PC-3 (cell line): ENCODE data around the genes AGXT, SNED1, GAL3ST2 and RTP5.

DNA sequence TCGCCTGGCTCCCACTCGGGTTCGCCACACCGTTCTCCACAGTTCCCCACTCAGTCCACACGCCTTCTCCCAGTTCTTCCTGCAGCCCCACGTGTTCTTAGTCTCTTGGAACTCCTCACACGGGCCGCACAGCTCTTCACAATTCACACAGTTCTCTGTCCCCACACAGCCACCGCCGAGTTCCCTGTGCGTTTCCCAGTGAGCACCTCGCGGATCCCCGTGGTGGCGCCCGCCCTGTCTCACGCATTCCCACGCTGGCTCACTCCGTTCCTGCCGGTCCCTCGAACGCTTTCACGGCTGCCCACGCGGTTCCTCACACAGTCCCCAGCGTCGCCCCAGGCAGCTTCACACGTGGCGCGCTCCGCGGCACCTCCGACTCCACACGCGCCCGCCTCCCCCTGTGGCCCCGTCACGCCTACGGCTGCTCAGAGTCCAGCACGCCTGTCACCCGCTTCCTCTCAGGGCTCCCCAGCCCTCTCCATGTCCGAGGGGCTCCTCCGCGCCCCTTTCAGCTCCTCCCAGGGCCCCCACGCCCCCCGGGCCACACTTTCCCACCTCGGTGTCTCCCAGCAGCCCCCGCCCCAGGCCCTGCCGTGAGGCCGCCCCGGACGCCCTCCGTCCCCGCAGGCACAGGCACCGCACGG is 38.1 kb downstream of the KIF1A start:
- RAMPAGE, long total RNA = no peak

DNA sequence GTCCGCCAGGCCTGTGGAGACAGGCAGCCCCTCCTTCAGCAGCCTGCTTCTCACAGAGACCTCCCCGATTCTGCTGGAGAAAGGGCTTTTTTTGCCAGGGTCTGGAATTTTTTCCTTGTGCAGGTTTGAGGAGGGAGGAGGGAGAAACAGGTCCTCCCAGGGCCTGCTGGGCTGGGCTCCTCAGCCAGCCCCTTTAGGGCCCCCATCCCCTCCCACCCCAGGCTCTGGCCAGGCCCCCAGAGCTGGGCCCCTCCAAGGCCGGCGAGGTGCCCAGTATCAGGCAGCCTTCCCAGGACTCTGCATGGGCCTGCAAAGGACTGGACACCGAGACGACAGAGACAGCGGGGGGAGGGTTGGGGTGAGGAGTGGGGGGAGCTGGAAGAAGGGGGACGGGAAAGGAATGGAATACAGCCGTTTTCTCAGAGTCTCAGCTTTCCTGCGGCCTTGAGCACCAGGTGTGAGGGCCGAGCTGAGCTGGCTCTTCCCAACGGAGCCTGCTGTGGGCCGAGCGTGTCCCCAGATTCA is 27.8 kb downstream of the KIF1A start:
- RAMPAGE, long total RNA = no peak

DNA sequence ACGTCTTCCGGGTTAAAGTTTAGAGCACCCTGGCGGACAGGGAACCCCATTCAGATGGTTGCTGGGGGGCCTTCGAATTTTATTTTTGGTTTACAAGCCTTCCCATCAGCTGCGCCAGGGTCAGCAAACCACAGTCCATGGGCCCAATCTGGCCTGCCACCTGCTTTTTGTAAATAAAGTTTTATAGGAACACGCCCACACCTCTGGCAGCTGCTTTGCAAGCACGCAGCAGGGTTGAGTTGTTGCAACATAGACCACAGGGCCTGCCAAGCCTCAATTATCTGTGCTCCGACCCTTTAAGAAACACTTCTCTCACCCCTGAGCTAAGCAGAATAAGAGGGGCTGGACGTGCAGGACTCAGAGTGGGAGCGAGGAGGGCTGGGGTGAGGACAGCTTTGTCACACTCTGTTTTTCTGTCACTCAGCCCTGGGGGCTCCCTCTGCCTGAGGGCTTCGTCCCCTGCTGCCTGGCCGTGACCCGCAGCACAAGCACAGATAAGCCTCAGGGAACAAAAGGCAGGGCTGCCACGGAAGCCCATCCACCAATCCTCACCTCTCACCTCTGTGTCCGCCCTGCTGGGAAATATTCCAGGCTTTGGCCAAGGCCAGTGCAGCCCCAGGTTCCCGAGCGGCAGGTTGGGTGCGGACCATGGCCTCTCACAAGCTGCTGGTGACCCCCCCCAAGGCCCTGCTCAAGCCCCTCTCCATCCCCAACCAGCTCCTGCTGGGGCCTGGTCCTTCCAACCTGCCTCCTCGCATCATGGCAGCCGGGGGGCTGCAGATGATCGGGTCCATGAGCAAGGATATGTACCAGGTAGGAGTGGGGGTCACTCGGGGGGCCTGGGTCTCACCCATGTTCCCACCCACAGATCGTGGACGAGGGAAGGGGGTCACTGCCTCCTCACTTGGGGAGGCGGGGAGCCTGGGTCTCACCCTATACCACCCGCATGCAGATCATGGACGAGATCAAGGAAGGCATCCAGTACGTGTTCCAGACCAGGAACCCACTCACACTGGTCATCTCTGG is at the start of gene AGXT:
TSS of gene AGXT (plus strand) at position 607 of the 1,026 bp plus-strand sequence.
- RAMPAGE, long total RNA = no peak

- RAMPAGE, long total RNA = no peak
Observed at GRCh38 chr2:240911832-240912367, 5.8 kb downstream of the CROCC2 start.

GRCh38 chr2:240913687-240914264 is 7.6 kb downstream of the CROCC2 start:
- RAMPAGE, long total RNA = no peak

GRCh38 chr2:240998046-240998904 is at the start of gene SNED1:
Gene SNED1 (plus strand): TSS chr2:240998618.
- RAMPAGE, long total RNA = no peak

DNA sequence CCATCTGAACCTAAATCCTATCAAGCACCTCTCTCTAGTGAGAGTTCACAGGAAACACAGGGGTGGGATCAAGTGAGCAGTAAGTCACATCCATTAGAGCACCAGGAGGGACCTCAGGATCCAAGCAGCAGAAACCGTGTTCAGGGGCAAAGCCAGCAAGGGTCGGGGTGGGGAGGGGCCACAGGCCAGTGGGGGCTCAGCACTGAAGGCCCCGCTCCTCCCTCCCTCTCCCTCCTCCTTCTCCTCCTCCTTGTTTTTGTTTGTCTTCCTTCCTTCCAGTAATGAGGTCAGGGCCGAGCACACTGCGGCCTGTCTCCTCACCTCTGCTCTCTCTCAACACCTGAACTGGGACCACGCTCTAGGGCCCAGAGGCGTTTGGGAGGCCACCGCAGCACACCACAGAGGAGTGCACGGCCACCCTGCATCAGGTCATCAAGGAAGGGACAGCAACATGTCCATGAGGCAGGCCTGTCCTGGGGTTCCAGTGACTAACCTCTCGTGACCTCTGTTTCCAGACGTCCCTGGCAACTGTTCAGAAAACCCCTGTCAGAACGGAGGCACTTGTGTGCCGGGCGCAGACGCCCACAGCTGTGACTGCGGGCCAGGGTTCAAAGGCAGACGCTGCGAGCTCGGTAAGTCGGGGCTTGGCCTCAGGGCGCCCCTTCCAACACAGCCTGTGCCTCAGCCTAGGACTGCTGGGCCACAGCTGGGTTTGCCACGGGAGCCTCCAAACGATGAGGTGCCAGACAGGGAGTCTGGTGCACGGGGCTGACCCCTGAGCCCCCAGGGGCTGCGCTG is 20.7 kb downstream of the MTERF4 start:
- RAMPAGE, long total RNA = no peak

- RAMPAGE, long total RNA = no peak
Observed at GRCh38 chr2:241218493-241219095, 30.1 kb downstream of the ANO7 start.

DNA sequence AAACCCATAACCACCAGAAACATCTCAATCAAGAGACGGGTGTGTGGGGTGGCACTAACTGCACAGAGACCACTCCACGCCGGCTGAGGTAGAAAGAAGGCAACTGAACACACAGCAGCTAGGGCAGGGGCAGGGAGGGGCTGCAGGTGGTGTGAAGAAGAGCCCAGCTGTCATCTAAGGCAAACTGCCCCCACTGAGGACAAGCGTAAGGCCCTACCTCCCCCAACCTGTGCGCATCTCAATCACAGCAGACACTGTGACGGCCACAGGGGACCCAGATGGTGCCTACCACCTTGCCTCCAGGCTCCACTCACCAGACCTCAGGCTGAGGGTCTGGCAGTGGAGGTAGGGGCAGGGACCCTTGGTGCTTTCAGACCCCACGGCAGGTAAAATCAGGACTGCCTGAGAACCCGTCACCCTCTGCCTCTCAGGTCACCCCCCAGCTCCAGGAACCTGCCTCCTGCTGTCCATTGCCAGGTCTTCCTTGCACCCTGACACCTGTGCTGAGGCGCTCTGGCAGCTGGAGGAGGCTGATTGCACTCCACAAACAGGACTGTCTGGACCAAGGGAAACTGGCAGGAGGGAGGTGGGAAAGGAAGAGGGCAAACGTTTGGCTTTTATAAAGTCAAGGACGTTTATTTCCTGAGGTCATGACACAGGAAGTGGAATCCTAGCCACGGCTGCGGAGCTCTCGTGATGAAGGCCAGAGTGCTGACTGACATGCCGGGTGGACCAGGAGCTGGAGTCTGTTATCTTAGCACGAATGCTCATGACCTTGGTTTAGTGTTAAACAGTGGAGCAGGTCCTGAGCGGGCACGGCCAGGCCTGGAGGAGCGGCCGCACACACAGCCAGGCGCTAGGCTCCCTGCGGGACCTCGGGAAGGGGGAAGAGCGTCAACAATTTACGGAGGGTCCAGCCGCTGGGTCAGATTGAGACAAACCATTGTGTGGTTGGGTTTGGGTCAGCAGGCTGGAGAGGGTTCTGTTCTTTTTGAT is 40.4 kb downstream of the ANO7 start:
- RAMPAGE, long total RNA = no peak

- RAMPAGE, long total RNA = no peak
Observed at GRCh38 chr2:241382660-241383849, 27.0 kb downstream of the FARP2 start.

DNA sequence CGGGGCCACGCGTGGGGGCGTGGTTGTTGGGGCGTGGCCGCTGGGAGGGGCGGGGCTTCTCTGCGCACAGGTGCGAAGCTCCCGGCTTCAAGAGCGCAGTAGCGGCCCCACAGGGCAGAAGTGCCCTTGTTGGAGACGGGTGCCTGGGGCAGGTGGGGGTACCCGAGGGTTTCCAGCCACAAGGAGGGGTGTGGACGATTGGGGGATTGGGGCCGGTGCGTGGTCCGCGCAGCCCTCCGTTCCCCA is 17.3 kb upstream of the BOK start:
- RAMPAGE, long total RNA = no peak

GRCh38 chr2:241552676-241553052 is 5.9 kb upstream of the BOK start:
- RAMPAGE, long total RNA = no peak

GRCh38 chr2:241743542-241743823 is 9.1 kb downstream of the D2HGDH start:
- RAMPAGE, long total RNA = no peak

- RAMPAGE, long total RNA = no peak
Observed at GRCh38 chr2:241776165-241776619, 430 bp upstream of the GAL3ST2 start.

DNA sequence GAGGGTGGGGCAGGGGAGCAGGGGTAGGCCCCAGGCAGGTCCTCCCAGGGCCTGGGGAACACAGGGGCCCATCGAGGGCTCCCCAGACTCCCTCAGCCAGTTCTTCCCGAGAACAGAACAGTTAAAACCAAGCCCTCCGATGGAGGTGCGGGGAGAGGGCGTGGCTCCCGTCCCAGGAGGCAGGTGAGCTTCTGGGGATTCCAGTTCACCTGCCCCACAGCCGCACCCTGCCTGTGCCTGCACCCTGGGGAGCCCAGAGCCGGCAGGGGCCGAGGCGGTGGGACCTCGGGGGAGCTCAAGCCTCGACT is at the start of gene GAL3ST2:
TSS of gene GAL3ST2 (plus strand) at position 203 of the 308 bp plus-strand sequence.
- RAMPAGE, long total RNA = no peak

- RAMPAGE, long total RNA = no peak
Observed at GRCh38 chr2:241818709-241819405, 9.9 kb downstream of the NEU4 start.

DNA sequence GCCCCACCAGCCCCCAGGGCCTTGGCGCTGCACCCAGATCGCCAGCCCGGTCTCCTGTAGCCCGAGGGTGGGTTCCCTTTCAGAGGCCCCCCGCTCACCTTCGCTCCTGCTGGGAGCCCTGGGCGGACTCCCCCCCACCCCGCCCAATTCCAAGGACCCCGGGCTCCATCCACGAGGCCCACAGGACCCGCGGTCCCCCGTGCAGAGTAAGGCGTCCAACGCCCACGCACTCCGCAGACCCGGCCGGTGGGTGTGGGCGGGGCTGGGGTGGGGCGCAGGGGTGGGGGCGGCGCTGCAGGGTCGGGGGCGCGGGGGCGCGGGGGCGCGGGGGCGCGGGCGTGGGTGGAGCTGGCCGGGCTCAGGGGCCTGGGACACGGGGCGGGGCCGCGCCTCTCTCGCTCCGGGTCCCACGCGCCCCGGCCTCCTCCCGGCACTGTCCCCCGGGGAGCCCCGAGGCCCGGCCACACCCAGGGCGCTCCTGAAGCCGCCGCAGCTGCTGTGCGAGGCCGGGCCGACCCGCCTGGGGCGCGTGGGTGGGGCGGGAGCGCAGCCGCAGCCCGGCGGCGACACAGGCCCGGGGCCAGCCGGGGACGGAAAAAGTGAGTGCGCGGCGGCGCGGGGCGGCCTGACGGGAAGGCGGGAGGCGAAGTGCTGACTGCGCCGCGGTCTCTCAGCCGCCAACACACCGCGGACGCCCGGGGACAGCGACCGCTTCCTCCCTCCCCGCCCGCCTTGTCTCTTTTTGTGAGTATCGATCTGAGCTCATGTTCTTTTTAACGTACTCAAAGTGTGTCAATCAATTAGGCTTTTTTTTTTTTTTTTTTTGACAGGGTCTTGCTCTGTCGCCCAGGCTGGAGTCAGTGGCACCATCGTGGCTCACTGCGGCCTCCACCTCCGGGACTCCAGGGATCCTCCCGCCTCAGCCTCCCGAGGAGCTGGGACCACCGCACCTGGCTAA is 14.7 kb downstream of the PDCD1 start:
- RAMPAGE, long total RNA = no peak

GRCh38 chr2:241869457-241869846 is at the start of gene RTP5:
Gene RTP5 (plus strand): TSS chr2:241869729.
- RAMPAGE, long total RNA = no peak

GRCh38 chr2:241965698-241966492 is 65.6 kb upstream of the FAM240C start:
- RAMPAGE, long total RNA = no peak

DNA sequence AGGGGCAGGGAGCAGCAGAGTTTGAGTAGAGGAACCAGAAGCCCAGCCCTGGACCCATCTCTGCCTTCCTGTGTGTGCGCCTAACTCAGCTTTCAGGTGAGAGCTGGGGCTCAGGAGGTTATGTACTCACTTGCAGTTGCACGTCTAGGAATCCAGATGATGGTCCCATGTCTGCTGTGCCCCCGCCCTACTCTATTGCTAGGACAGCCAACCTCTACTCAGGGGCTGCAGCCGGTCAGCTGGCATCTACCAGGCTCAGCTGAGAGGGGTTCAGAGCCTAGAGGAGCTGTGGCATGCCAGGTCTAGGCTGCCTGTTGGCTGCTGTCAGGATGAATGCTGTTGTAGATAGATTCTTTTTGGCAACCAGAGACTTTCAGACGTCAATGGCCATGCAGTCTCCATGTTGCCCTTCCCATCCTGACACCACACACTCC is 183.7 kb upstream of the FAM240C start:
- RAMPAGE, long total RNA = no peak